Left cardiac atrium (tissue), 1 donor: ENCODE measurements around the genes SH3YL1 and MYT1L.

GRCh38 chr2:11020-11597 lies 35.2 kb downstream of the FAM110C start:
- PRO-cap, result no peak

DNA sequence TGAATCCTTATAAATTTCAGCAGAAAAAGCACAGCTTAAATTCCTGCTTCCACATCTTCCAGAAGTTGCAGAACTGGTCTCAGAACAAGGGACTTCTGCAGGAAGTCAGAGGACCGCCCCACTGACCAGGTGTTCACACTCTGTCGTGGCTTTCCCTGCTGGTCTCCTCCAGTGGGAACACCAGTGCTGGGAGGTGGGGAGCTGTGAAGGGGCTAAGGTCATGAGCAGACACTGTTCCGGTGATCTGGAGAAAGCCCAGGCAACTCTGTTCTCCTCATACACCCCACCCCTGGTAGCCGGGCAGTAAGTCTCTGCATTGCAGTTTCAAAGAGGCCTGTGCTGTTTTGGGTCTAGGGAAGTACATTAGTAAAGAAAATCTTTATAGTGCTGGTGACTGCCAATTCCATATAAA lies 3.4 kb downstream of the FAM110C start:
- PRO-cap, result no peak

DNA sequence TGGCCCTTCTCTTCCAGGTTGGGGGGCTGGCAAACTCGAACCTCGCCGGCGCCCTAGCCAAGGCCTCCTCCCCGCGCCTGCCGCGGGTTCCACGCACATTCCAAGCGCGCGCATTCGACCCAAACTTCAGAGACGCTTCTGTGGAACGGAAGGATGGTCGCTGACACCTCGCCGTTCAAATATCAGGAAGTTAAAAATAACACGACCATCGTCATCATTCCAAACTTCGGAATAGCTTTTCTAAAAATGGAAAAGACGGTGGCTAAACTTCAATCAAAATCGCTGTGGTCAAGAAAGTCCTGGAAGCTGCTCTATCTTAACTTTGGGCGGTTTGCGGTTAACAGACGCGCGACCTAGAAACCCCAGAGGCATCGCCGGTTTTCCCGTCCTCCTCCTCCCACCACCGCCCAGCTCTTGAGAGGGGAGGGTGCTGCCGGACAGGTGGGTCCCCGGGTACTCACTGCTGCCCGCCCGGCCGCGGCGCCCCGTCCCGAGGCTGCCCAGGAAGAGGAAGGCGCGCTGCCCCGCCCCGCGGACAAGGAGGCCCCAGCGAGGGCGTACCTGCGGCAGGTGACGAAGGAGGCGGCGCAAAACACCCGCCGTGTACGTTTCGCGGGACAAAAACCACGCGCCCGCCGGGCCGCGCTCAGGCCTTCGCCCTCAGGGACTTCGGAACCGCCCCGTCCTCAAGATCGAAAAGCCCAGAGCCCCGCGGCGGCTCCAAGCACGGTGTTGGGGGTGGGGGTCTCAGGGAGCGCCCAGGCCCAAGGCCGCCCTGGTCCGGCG lies at the start of gene SH3YL1:
Gene SH3YL1 (minus strand): TSS at position 510 of the 786 bp plus-strand sequence.
- PRO-cap, result no peak

- PRO-cap, result no peak
Observed at GRCh38 chr2:285558-286344, 2.1 kb downstream of the ALKAL2 start.

DNA sequence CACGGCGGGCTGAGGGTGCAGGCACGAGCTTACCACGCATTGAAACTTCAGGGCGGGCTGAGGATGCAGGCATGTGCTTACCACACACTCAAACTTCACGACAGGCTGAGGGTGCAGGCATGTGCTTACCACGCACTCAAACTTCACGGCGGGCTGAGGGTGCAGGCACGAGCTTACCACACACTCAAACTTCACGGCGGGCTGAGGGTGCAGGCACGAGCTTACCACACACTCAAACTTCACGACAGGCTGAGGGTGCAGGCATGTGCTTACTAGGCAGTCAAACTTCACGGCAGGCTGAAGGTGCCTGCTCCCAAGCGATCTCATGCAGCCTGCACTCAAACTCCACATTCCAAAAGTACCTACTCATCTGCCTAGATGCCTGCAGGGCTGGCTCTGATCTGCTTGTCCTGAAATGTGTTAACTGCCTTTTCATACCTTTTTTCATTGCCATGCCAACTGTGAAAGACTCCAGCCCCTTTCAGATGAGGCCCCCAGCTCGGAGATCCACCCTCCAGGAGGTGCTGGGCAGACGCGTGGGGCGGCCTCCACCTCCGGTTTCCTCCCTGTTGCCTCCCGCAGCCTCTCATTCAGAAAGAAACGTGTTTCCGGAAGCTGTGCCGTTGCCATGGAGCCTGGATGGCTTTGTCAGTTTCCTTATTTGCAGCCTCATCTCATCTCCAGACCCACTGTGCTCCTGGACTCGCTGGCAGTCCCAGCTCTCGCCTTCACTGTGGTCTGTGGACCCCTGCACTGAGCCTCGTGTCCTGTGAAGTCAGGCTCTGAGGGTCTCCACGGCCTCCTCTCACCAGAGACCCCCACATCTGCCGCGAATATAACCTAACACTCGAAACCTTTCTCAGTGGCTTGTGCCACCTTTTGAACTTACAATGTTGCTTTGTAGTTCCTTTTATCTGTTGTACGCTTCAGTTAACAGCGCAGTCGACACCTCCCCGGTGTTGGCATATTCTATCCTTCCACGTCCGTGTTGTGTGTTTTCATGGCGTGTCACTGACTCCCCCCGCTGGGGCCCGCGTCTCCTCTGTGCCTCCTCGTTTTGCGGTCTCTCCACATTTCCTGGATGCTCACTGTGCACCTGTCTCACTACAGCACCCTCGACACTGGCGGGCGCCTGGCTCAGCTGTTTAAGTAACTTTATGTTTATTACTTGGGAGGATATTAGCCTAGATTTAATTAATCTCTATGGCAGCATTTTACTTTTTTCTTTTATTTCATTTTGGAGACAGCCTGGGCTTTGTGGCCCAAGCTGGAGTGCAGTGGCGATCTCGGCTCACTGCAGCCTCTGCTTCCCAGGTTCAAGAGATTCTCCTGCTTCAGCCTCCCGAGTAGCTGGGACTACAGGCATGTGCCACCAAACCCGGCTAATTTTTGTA lies 106.1 kb upstream of the ALKAL2 start:
- PRO-cap, result no peak

DNA sequence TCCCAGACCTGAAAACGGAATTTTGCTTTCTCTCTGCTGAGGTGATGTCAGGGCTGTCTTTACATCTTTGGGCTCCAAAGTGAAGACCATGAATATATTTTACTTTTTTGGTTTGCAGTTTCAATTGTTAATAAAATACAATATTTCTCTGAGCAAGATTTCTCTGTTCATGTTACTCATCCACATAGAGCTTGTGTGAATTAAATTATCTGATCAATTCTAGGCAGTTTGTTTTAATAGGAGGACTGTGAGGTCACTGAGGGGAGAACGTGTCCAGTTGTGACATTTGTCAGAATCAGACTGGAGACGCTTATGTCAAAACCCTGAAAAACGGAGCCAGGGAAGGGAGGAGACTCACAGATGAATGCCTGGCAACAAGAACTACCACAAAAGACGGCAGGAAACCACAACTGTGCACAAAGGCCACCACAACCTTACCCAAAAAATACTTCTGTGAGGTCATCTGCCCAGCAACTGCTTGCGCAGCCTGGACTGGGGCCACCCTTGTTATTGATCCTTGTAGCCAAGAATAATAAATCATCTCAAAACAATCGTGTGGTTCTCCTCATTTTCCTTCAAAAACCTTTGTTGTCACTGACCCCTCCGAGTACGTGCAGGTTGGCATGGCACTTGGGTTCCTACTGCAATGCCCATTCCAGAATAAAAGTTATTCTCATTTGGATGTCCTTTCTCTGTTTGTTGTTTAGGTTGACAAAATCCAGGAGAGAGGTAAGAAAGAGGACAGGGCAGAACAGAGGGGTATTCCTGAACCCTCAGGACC lies 173.0 kb upstream of the ALKAL2 start:
- PRO-cap, result no peak

- PRO-cap, result no peak
Observed at GRCh38 chr2:545609-546153, 131.5 kb downstream of the TMEM18 start.

GRCh38 chr2:589421-590112 lies 87.6 kb downstream of the TMEM18 start:
- PRO-cap, result no peak

DNA sequence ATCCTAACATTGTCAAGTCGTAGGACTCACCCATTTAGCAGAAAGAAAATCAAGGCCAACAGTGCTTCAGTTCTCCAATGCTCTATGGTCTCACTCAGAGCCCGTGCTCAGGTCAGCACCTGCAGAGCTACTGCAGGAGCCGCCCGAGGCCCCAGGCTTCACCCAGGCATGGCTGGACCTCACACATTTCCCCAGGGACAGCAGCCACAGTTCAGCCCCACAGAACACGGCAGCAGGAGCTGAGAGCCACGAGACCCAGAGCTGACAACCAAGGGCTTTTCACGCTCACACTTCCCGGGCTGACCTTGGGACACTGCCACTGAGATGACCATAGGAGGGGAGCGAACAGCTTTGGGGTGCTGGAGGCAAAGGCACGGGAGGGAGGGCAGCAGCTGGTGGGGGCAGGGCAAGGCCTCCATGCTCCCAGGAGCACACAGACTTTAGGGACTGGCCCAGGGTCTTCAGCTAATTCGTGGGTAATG lies 4.2 kb downstream of the TMEM18 start:
- PRO-cap, result no peak

DNA sequence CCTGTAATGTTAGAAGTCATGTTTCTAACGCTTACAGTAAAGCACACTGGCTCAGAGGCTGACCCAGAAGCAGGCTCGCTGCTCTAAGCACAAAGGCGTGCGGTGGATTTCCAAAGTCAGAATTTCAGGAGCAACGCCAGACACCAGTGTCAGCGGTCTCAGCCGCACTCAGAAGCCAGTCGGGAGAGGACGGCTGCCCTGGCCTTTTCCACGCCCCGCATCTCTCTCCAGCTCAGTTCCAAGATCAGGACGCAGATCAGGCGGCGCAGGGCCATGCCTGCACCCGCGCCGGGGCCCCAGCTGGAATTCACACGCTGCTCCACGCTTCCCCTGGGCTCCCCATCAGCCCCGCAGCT lies 14.5 kb upstream of the TMEM18 start:
- PRO-cap, result no peak

GRCh38 chr2:708886-709821 lies 31.9 kb upstream of the TMEM18 start:
- PRO-cap, result no peak

GRCh38 chr2:1518273-1518854 lies 105.1 kb downstream of the TPO start:
- PRO-cap, result no peak

- PRO-cap, result bidirectional peak, plus-strand start at chr2:1519173, minus-strand start at chr2:1519012
Observed at GRCh38 chr2:1518890-1519448, 105.7 kb downstream of the TPO start.

- PRO-cap, result no peak
Observed at GRCh38 chr2:1590521-1591211, 153.6 kb downstream of the PXDN start.

- PRO-cap, result no peak
Observed at GRCh38 chr2:1617416-1618187, 126.7 kb downstream of the PXDN start.

- PRO-cap, result no peak
Observed at GRCh38 chr2:2012294-2012917, 268.1 kb upstream of the PXDN start.

GRCh38 chr2:2330633-2331687 lies at the start of gene MYT1L:
TSS of gene MYT1L (minus strand) at chr2:2331275.
- PRO-cap, result no peak

DNA sequence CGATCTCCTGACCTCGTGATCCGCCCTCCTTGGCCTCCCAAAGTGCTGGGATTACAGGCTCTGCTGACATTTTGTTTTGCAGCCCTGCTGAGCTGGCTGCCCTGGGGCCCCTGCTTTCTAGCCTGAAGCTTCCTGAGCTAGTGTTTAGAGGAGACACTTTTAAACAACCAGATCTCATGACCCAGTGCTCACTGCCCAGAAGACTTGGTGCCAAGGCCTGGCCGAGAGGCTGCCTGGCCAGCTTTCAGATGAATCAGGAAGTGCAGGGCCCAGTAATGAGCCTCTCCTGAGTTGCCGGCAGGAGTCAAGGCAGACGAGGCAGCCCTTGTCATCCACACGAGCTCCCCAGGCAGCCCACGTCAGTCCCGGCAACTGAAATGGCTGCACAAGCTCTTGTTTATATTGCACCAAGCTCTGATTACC lies 331.0 kb upstream of the MYT1L start:
- PRO-cap, result no peak

GRCh38 chr2:2743305-2743664 lies 412.2 kb upstream of the MYT1L start:
- PRO-cap, result no peak

DNA sequence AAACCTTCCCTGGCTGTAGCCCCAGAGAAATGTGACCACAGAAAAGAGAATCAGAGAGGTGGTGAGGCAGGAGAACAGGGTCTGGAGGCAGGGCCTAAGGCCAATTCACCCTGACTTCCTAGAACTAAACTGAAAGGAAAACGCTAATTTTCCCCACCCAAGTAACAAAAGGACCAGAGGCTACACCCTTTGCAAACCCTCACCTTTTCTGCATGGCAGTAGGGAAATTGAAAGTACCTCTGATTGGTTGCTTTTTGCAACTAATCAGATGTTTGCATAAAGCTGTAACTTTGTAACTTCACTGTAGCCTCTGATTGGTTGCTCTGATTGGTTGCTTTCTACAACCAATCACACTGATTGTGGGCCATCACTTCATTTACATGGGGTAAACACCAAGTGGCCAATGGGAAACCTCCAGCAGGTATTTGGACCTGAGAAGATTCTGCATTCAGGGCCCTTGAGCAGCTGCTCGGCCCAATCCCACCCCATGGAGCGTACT lies 20.8 kb downstream of the EIPR1 start:
- PRO-cap, result no peak